Ileum (tissue), 1 donor: ENCODE results near the genes RAB32 and STXBP5.

DNA sequence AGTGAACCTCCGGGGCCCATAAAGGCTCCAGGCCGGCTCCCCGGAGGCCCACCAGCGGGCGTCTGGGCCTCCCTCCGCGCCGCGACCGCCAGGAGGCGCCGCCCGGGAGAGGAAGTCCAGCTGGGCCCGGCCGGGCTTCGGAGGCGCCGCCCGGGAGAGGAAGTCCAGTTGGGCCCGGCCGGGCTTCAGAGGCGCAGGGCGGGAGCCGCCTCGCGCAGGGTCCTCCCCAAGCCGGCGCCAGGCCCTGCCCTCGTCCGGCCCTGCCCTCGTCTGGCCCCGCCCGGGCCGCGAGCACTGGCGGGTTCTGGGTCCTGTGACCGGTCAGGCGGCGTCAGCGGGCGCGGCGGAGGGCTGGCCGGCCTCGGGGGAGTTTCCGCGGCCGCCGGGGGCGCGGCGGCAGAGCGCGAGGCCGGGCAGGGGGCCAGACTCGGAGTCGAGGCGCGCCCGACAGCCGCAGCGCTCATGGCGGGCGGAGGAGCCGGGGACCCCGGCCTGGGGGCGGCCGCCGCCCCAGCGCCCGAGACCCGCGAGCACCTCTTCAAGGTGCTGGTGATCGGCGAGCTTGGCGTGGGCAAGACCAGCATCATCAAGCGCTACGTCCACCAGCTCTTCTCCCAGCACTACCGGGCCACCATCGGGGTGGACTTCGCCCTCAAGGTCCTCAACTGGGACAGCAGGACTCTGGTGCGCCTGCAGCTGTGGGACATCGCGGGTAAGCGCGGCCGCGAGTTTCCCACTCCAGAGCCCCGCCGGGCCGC, at the start of gene RAB32:
TSS of gene RAB32 (plus strand) at position 424 of the 758 bp plus-strand sequence.
- PRO-cap, result bidirectional peak, plus-strand start at position 188 of the sequence, minus-strand start at position 87 of the sequence; bidirectional peak, plus-strand start at position 424 of the sequence, minus-strand start at position 246 of the sequence; bidirectional peak, plus-strand start at position 695 of the sequence, minus-strand start at position 663 of the sequence

DNA sequence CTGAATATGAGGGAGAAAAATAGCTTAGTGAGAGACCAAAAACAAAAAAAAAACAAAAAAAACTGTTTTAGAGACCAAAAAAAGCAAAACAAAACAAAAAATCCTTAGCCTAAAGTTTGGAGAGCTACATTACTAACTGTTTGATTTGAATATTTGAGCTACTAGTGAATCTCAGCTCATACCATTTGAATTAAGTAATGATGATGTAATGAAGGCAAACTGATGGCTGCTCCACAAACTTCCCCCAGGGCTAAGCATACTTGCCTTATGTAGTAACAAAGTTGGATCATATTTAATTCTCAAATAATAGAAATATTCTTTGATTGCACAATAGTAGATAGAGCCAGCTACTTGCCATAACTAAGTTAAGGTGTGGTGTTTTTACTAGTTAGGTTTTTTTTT, 2.8 kb downstream of the RAB32 start:
- PRO-cap, result no peak

DNA sequence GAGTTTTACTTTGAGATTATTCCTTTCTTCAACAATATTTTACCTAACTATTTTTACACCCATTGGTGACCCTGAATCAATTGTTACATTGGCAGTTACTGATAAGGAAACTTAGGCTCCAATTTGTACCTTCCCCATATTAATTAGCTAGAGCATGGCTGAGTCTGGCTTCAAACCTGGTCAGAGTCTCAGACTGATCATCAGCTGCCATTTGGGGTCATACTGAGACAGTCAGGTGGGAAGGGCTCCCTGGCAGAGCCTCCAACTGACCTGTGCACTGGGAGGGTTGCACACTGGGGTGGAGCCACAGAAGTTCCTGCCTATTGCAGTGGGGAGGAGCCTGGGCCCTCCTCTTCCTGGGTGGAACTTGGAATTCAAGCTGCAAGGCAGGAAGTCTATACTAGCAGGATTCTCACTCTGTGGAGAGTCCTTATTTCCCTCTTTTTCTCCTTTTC, 285.0 kb downstream of the ADGB start:
- PRO-cap, result no peak

GRCh38 chr6:147126713-147127130, 77.5 kb upstream of the STXBP5 start:
- PRO-cap, result no peak

DNA sequence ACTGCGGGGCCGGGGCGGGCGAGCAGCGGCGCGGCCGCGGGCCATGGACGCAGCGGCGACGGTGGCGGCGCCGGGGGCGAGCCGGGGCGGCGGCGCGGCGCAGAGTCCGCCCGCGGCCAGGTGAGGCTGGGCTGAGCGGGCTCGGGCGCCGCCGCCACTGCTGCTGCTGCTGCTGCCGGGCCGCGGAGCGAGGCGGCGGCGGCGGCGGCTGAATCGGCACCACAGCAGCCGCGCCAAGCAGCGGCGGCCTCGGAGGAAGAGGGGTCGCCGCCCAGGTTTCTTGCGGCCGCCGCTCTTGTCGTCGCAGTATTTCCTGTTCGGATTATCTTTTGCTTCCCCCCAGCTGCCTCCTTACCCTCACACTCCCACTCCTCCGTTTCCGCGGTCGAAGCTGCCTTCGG, at the start of gene STXBP5:
TSS of gene STXBP5 (plus strand) at position 360 of the 401 bp plus-strand sequence.
- PRO-cap, result bidirectional peak, plus-strand start at position 129 of the sequence, minus-strand start at position 120 of the sequence

DNA sequence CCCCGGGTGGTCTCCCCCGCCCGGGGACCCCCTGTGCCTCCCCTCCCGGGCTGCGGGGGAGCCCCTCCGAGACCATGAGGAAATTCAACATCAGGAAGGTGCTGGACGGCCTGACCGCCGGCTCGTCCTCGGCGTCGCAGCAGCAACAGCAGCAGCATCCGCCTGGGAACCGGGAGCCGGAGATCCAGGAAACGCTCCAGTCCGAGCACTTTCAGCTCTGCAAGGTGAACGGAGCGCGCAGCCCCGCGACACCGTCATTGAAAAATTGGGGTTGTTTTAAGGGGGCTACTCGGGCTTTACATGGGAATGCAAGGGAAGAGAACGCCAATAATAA, 209 bp downstream of the STXBP5 start:
- PRO-cap, result bidirectional peak, plus-strand start at position 93 of the sequence, minus-strand start at position 141 of the sequence

DNA sequence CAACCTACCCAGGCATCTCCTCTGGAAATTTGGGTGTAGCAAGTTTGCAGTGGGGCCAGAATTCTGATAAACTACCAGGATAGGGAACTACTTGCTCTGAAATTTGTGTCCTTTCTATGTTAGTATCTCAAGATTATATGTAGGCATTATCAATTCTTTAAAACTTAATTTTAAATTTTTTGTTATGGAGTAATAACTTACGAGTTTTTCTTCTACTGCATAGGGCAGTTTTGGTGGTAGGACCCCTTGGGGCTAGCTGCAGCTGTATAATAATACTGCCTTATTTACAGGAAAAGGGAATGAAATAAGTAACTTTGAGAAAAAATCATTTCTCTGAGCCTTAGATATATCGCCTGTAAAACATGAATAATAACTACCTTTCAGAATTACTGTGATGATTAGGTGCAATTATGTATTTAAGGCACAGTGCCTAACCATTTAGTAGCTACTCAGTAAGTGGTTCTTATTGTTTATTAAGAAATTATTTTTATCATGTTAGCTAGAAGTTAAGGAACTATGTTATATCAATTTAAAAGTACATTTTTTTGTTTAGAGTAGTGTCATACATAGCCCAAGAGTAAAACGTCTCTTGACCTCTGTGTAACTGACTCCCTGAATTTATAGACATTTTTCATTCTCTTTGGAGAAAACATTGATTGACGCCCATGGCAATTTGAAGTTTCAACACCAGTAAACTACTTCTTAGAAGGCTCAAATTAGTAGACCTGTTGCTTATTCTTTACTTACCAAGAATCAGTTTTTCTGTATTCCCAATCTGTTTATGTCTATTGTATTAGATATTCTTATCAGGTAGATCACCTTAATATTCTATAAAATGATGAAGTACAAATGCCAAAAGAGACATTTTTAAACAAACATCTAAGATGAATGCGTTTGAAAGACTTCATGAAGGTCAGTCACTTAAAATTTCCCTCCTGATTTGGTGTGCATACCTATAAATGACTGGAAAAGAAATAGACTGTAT, 28.4 kb downstream of the STXBP5 start:
- PRO-cap, result no peak

GRCh38 chr6:147252203-147253121, 48.2 kb downstream of the STXBP5 start:
- PRO-cap, result no peak

DNA sequence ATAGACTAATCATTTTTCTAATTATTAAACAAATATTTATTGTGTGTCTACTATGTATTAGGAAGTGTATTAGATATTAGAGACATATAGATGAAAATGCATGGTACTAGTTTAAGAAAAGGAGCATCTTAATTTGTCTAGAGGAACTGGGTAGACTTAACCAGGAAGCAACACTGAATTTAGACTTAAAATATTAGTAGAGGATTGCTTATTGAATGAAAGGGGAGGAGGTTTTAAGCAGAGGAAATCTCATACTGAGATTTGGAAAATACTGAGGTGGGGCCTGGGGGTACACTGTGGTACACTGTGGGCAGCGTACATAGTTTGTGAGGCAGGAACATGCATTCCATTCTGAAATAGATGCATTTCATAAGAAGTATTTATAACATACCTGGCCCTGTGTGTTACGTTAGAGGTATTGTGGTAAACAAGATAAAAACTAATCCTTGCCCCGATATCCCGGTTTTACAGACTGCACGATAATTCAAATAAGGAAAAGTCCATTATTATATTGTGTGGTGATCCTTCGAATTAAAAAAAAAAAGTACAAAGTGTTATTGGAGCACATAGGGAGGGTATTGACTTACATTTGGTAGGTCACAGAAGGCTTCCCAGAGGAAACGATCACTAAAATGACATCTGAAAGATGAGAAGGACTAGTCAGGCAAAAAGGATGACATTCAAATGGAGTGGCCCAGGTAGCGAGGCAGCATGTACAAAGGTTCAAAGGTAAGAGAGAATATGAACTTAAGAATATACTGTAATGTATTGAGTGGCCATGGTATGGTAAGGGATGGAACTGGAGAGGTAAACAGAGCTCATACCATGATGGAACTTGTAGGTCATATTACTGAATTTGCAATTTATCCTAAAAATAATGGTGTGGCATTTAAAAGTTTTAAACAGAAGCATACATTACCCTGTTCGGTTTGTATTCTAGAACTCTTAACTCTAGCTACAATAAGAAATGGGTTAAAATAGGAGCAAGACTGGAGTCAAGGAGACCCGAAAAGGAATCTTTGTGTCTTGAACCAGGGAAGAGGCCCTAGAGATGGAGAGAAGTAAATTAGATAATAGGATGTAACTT, 61.5 kb downstream of the STXBP5 start:
- PRO-cap, result no peak

- PRO-cap, result no peak
Observed at GRCh38 chr6:147297246-147298418, 93.4 kb downstream of the STXBP5 start.

- PRO-cap, result no peak
Observed at GRCh38 chr6:147306028-147306354, 101.8 kb downstream of the STXBP5 start.

DNA sequence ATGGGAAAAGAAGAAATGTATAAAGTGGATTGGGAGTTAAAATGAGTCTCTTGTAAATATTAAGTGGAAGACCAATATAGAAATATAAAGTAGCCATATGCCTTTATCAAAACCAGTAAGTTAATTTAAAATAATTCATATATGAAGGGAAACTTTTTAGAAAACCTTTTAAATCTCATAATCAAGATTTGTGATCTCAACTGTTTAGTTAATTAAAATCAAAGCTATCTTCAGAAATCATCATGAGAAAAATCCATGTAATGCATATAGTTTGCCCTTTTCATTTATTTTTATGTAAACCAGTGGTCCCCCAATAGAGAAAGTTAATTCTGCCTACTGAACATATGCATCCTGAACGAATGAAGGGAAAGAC, 132.5 kb downstream of the STXBP5 start:
- PRO-cap, result no peak

- PRO-cap, result no peak
Observed at GRCh38 chr6:147618930-147619387, 110.5 kb downstream of the SAMD5 start.

DNA sequence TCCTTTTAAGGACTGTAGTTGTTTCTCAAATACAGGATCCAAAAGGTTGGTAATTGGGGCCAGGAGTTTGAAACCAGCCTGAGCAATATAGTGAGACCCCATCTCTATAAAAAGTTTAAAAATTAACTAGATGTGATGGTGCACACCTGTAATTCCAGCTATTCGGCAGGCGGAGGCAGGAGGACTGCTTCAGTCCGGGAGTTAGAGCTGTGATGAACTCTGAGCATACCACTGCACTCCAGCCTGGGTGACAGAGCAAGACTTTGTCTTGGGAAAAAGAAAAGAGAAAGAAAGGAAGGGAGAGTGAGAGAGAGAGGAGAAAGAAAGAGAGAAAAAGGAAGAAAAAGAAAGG, 143.2 kb upstream of the SASH1 start:
- PRO-cap, result no peak

- PRO-cap, result unidirectional peak, minus-strand start at chr6:148343205
Observed at GRCh38 chr6:148342957-148343321, 301 bp downstream of the SASH1 start.

- PRO-cap, result no peak
Observed at GRCh38 chr6:148423582-148423976, 80.9 kb downstream of the SASH1 start.

- PRO-cap, result no peak
Observed at GRCh38 chr6:148473936-148474443, 131.4 kb downstream of the SASH1 start.

- PRO-cap, result no peak
Observed at GRCh38 chr6:148693785-148694184, 53.0 kb upstream of the UST start.

- PRO-cap, result unidirectional peak, minus-strand start at chr6:148929024
Observed at GRCh38 chr6:148928823-148929573, 182.2 kb downstream of the UST start.

DNA sequence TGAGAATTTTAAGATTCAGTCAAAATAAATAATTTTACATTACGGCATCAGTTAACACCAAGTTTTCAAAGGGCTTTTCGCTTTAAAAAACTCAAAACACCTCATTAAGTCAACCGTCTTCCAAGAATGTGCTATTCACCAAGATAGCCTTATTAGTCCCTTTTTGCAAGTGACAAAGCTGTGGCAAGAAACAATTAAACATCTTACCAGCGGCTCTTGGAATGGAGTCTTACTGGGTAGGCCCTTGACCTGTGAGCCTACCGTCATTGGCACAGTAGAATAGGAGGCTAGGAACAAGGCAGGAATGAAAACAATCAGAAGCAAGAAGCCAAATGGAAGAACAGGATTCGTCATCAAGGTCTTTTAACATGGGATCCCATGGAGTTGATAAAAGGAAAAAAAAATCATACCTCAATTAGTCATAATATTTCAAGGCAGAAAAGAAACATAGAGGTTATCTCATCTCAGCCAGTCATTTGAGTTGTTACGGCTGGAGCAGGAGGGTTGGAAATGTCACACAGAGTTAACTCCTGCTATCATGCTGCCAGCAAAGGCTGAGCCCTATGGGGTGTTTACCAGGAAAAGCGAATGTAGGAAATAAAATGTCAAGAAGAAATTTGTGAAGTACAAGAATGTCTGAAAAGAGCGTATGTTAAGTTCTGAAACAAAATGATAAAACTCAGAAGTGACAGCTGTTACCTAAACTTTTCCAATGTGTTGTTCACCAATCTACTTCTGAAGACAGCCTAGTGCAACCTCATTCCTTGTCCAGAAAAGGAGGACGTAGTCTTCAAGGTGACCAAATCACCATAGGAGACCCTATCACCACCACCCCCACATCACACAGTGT, 236.5 kb downstream of the UST start:
- PRO-cap, result no peak